Bronchus (tissue), 1 donor: ENCODE data around the gene CHDH.

DNA sequence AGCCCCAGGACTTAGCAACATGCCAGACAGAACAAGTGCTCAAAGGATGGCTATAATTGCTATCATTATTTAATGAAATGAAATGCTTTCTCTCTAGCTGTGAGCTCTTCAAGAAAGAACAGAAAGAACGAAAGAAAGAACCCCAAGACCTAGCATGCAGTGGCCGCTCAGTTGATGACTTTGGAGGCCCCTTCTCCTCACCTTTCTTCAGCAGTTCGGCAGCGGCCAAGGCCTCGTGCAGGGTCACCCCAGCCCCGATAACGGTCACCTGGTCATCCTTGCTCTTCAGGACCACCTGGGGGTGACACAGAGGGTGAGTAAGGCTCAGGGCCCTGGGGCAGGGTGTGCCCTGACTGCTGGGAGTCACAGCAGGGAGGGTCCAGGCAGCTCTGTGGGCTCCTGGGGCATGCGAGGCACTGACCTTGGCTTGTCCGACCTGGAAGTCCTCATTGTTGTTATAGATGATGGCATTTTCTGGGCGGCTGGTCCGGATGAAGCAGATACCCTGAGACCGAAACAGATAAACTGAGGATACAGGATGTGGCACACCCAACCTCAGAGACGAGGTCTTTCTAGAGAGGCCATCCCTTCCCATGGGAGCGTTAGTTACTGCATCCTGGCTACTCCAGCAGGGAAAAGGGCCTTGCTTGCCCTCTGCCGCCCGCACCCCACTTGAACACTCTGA lies 27.8 kb downstream of the TKT start:
- PRO-cap, result no peak

- PRO-cap, result no peak
These were observed 31.4 kb upstream of the TKT start for GRCh38 chr3:53286976-53287795.

DNA sequence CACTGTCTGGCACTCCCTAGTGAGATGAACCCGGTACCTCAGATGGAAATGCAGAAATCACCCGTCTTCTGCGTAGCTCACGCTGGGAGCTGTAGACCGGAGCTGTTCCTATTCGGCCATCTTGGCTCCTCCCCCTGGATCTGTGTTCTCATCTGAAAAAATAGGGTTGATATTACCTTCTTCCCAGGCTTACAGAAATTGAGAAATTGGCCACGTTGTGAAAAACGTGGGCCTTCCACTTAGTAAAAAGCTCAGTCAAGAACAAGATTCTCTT lies 23.8 kb upstream of the DCP1A start:
- PRO-cap, result no peak

DNA sequence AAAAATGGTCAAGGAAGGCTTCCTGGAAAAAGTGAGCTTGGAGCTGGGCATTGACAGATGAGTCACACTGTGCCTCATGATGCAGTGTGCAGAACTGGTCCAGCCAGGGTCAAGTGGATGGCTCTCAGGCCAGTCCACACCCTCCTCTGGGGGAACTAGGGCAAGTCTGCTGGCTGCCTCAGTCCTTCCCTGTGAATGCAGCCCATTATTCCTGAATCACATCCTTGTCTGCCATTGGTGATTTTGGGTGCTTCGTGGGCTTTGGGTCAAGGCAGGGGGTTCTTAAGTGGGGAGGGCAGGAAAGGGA lies 76.4 kb downstream of the CACNA1D start:
- PRO-cap, result no peak

- PRO-cap, result no peak
These were observed 134.8 kb downstream of the CHDH start for GRCh38 chr3:53711340-53711993.

GRCh38 chr3:53843636-53844004 lies 2.6 kb downstream of the CHDH start:
- PRO-cap, result no peak

DNA sequence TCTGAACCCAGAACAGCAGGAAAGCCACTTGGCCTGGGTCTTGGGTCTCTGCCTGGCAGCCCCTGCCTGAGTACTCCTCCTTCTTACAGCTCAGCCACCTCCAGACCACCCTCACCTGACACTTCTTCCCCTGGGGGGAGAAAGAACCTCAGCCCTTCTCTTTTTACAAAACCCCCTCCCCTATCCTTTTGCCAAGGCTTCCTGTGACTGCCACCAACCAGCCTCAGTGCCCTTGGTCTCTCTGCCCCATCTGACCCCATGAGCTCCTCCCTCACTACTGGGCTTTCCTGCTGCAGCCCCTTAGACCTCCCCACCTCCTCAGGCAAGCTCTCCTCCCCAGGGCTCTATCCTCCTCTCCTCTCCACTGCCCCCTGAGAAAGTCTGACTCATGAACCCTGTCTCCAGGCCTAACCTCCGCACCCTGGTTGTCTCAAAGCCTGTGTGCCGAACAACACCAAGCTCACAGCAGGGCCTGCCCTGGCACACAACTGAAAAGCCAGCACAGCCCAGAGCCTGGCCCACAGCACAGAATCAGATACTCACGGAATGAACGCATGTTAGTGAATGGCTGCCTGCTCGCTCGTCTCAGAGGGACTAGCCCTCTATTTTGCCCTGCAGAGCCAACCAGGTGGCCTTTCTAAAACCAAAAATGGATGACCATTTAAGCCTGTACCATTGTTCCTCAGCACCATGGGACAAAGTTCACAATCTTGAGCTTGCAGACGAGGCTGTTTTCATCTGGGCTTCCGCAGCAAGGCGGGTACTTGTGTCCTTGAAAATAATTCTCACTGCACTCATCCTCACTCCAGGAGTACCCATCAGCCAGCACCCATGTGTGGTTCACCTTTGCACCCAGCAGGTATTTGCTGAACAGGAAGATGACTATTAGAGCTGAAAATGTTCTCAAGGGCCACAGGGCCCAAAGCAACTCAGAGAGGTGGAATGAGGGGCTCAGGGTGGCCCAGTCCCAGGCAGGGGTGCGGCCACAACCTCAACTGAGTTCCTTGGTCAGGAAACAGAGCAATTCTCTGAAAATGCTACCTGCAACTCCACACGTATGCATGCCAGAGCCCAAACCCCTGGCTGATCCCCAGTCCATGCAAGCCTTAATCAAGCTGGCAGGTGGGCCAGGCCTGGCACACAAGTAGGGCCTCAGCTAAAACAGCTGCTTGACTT lies 1.7 kb downstream of the CHDH start:
- PRO-cap, result no peak

- PRO-cap, result bidirectional peak, plus-strand start at chr3:53846568, minus-strand start at chr3:53846402
These were observed at the start of gene CHDH for GRCh38 chr3:53845858-53846663. Gene CHDH, minus strand, starts transcription at chr3:53846419.

- PRO-cap, result no peak
These were observed 14.4 kb downstream of the ACTR8 start for GRCh38 chr3:53867347-53868103.

DNA sequence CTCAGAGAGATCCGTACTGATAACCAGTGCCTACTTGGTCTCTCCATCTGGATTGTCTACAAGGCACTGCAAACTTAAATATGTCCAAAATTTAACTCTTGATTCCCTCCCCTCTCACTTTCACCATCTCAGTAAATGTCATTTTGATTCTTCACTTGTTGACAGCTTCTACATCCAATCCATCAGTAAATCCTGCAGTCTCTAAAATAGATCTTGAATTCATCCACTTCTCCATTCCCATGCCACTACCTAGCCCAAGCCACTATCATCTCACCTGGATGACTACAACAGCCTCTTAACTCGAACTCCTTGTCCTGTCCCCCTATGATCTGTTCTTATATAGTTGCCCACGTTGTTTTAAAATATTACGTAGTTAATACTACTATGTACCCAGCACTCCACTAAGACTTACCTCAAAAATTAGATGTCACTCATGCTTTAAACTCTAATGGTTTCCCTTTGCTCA lies 686 bp upstream of the ACTR8 start:
- PRO-cap, result no peak

GRCh38 chr3:53891069-53891713 lies 468 bp downstream of the SELENOK start:
- PRO-cap, result no peak

- PRO-cap, result no peak
These were observed 1.5 kb upstream of the SELENOK start for GRCh38 chr3:53893108-53893511.

DNA sequence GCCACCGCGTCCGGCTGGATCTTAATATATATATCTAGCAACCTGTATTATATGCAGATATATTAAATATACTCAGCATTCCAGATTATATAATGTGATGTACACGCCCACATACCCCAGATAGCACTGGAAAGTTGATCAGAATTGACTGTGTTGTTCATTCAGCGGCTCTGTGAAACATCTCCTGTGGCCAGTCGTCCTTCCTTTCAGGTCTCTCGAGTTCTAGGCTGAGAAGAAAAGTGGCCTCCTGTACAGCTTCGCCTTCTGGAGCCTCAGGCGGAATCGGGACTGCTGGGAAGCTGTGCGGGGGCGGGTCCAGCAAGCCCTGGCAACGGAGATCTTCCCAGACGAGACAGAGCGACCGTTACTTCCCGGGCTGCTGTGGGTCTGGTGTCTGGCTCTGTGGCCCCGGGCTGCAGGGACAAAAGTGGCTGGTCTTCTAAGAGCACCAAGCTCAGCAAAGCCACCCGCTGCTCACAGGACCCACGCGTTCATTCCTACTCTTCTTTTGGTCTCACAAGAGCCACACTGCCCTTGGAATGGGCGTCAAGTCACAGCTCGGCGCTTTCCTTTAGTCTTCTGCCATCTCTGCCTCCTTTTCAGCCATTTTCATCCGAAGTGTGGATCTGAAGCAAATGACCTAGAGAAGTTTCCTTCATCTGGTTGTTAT lies 88.6 kb upstream of the CACNA2D3 start:
- PRO-cap, result no peak

DNA sequence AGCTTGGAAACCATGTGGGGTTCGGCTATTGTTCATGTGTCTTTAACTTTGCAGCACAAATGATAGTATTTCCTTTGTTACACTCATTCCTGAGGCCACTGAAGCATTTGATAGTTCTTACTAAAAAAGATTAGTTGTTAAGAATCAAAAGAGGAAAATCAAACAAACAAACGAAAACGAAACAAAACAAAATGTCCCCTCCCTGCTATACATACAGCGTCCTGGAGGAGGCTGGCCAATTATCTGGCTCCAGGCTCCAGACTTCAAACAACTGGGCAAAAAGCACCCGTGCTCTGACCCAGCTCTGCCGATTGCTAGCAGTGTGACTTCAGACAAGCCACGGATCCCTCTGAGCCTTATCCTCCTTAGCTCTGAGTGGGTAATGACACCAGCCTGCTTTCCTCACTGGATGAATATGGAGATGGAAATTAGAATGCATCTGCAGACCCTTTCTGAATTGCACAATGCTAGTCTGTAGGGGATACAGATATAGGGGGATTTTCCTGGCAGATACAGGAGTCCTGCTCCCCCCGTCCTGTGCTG lies 121.2 kb downstream of the CACNA2D3 start:
- PRO-cap, result no peak

DNA sequence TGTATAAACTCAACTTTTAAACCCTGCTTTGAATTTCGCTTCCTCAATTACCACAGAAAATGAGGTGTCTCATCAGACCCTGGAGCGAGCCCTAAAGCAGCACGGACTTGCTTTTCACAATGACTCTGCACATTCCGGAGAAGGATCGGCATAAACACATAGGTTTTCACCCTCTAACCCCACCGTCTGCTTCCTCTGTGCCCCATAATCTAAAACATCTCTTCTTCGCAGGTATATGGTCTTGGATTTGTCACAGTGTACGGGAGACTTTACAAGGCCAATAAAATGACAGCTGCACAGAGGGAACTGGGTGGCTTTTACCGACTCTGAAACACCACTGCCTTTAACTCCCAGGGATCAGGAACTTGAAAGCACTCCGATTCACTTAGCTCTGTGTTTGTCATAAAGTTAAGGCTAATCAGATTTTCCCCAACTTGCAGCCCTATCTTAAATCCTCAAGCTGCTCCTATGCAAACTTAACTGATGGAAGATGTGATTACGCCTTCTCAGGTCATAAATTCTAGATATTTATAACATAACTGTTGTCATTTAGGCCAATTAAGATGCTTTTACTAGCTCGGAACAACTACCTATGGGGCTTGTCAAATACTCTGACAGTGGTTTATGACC lies 133.4 kb upstream of the WNT5A start:
- PRO-cap, result no peak

DNA sequence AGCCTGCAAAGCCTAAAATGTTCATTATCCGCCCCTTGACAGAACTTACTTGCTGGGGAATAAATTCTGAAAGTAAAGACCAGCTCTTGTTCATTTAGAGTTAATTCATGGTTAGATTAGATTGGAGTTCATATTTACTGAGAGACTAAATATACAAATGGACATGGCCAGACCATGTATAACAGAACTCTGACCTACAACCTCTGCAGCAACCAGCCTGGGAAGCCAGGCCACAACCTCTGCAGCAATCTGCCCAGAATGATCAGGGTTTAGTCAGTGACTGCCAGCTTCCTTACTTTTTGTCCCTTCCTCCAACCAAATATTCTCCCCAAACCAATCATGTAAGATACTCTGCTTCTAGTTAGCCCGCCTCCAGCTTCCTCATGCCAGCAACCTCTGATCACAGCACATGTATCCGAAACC lies 102.5 kb downstream of the ERC2 start:
- PRO-cap, result no peak

DNA sequence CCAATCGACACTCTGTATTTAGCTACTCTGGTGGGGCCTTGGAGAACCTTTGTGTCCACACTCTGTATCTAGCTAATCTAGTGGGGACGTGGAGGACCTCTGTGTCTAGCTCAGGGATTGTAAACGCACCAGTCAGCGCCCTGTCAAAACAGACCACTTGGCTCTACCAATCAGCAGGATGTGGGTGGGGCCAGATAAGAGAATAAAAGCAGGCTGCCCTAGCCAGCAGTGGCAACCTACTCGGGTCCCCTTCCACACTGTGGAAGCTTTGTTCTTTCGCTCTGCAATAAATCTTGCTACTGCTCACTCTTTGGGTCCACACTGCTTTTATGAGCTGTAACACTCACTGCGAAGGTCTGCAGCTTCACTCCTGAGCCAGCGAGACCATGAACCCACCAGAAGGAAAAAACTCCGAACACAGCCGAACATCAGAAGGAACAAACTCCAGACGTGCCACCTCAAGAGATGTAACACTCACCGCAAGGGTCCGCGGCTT lies 9.5 kb upstream of the TASOR start:
- PRO-cap, result unidirectional peak, plus-strand start at position 234 of the sequence

DNA sequence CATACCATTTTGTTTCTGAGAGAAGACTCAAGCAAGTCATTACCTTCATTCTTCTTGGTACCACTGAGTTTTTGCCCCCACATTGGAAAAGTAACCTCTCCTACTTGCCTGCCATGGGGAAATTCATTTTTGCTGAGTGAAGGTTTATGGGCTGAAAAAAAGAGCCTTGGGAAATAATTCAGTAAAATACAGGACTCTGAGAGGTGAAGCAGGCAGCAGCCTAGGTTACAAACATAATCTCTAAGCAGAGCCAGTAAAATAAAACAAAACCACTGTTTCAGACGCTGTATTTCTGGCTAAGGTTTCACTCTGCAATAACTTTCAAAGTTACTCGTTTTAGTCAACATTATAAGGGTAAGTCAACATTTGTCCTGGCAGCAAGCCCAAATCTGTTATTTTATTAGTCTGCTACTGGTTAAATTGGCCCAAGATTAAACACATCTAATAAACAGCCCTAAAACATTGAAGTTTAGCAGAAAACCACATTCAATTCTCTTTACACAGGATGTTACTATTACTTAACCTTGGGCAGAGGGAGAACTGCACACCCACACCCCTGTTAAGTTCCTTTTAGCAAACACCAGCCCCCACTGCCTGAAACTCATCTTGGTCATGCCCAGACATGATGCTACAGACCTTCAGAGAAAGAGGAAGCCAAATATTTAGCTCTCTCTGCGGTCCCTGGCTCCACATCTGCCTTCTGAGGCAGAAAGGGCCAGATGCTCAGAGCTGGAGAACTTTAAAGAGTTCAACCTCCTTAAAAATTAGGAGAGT lies 18.1 kb downstream of the ARHGEF3 start:
- PRO-cap, result bidirectional peak, plus-strand start at position 692 of the sequence, minus-strand start at position 316 of the sequence

GRCh38 chr3:56795169-56795582 lies 6.6 kb downstream of the ARHGEF3 start:
- PRO-cap, result no peak

DNA sequence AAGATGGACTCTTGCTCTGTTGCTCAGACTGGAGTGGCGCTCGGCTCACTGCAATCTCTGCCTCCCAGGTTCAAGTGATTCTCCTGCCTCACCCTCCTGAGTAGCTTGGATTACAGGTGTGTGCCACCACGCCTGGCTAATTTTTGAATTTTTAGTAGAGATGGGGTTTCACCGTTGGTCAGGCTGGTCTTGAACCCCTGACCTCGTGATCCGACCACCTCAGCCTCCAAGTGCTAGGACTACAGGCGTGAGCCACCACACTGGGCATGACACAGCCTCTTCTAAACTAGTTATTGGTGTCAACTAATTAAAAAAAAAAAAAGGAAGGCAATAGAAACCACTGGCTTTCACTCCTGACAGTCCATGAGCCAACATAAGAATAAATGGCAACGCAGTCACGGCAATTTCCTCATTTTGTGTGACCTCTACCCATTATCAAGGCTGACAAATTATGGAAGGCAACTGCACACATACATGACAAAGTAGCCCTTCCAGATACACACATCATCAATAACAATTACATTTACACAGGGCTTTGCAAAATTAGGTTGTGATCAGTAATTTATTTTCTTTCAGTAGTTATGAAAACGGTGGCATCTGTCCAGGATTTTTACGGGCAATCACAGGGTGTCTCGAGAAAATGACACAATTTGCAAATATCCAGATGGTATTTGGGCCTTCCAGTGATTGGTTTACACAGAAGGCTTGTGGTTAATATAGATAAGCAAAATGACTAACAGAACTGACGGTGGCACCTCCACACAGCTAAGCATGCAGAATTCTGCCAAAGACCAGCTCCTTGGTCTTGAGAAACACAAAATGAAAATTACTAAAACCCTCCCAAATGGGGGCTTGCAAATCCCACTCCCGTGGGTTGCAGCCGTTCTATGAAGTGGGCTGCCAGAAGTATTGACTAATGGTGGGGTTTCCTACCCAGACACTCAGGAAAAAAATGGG lies 5.8 kb downstream of the ARHGEF3 start:
- PRO-cap, result unidirectional peak, plus-strand start at position 741 of the sequence